Urinary bladder (tissue), 3 donors: ENCODE data around the genes YTHDF2 and PUM1.

GRCh38 chr1:28458822-28459472 is 46.9 kb upstream of the RCC1 start:
- PRO-cap, result bidirectional peak, plus-strand start at chr1:28459107, minus-strand start at chr1:28458955
- RAMPAGE, long total RNA, result no peak

- PRO-cap, result no peak
- RAMPAGE, long total RNA, result no peak
Observed at GRCh38 chr1:28592568-28592992, 515 bp downstream of the RAB42 start.

DNA sequence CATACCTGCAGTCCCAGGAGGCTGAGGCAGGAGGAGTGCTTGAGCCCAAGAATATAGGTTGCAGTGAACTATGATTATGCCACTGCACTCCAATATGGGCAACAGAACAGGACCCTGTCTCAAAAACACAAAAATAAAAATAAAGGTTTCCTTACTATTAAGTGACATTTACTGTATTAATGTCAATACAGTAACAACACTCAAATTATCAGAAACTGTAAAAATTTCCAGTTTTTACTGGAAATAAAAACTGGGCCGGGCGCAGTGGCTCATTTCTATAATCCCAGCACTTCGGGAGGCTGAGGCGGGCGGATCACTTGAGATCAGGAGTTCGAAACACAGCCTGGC is 1.9 kb downstream of the TAF12 start:
- PRO-cap, result no peak
- RAMPAGE, long total RNA, result no peak

DNA sequence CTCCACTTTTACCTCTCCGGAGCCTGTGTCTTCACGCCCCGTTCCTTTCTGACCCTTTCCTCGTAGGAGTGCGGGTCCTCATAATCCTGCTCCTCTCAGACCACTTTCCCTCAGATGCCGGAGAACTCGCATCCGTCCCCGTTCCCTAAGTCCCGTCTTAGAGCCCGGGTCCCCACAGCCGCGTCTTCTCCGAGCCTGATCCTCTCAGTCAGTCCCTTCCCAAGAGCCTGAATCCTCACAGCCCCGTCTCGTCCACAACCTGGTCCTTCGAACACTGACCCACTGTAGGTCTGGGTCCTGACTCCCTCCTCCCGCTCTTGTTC is 263 bp downstream of the TAF12 start:
- PRO-cap, result no peak
- RAMPAGE, long total RNA, result no peak

- PRO-cap, result unidirectional peak, plus-strand start at chr1:28736812; unidirectional peak, plus-strand start at chr1:28736940
- RAMPAGE, long total RNA, result no peak
Observed at GRCh38 chr1:28736014-28737250, at the start of gene YTHDF2. Gene YTHDF2 (plus strand): TSS chr1:28736940.

DNA sequence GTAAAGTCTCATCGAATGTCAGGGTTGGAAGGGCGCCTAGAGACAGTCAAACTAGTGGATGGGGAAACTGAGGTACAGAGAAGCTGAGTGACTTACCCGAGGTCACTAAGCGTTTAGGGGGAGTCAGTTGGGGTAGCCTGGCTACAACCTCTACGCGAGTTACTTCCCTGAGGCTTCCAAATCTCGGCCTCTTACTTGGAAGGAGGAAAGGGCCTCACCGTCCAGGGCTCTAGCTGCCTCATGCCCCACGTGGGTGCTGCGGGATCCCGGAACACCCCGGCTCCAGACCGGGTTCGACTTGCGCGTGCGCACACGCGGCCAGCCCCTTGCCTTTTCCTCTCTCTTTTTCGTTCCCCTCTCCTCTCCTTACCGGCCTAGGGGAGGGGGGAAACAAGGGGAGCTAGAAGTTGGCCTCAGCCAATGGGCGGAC is 345 bp upstream of the EPB41 start:
- PRO-cap, result bidirectional peak, plus-strand start outside the sequence, minus-strand start at position 368 of the sequence
- RAMPAGE, long total RNA, result no peak

DNA sequence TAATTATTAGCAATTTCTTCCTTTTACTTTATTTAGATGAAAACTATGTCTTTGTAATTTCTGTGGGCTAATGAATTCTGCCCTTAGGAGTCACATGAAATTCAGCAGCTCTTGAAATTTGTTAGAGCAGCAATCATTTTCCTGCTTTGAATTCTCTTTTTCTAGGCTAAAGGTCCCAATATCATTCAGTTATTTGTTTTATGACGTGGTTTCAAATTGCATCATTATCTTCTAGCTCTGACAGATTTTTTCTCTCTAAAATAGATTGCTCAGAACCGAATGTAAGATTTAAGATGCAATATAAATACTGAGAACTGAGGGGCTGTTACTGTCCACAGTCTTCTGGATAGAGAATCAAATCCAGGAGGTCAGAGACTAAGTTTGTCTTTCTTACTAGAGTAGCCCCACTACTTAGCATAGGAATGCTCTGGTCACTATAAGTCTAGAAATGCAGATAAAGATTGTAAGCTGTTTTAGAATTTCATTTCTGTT is 59.6 kb downstream of the EPB41 start:
- PRO-cap, result unidirectional peak, minus-strand start at position 153 of the sequence
- RAMPAGE, long total RNA, result no peak

- PRO-cap, result no peak
- RAMPAGE, long total RNA, result no peak
Observed at GRCh38 chr1:29158995-29159670, 22.6 kb downstream of the SRSF4 start.

DNA sequence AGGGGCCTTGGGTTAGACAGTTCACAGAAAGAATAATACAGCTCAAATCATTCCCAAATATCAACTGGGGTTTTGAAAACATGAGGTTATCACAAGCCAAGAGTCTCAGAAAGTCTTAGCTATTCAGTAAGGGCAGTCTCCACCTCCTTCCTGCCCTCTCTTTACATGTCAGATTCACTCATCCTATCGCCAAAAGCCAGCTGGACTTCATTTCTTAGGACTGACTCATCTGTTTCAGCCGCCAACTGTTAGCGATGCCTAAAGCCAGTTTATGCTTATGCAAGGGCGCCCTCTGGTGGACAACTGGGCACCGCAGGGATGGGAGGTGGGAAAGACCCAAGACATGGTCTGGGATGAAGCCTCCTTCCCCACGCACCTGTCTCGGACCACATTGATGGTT is 21.1 kb upstream of the SRSF4 start:
- PRO-cap, result no peak
- RAMPAGE, long total RNA, result no peak

DNA sequence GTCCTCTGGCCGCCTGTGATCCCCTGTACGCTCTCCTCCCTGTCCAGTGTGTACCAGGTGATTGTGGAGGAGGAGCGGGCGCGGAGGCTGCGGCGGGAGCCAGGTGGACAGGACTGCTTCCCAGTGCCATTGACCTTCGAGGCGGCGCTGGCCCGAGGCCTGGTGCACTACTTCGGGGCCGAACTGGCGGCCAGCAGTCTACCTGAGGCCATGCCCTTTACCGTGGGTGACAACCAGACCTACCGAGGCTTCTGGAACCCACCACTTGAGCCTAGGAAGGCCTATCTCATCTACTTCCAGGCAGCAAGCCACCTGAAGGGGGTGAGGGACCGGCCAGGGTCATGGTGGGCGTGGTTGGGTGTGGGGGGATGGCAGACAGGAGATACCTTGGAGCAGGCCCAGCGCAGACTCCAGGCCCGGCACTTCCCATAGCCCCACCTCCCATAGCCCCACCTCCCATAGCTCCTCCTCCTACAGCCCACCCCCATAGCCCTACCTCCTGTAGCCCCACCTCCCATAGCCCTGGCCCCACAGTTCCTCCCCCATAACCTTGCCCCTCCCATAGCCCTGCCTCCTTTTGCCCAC is 46.4 kb downstream of the PTPRU start:
- PRO-cap, result no peak
- RAMPAGE, long total RNA, result no peak

- PRO-cap, result no peak
- RAMPAGE, long total RNA, result no peak
Observed at GRCh38 chr1:29349845-29350450, 113.6 kb downstream of the PTPRU start.

DNA sequence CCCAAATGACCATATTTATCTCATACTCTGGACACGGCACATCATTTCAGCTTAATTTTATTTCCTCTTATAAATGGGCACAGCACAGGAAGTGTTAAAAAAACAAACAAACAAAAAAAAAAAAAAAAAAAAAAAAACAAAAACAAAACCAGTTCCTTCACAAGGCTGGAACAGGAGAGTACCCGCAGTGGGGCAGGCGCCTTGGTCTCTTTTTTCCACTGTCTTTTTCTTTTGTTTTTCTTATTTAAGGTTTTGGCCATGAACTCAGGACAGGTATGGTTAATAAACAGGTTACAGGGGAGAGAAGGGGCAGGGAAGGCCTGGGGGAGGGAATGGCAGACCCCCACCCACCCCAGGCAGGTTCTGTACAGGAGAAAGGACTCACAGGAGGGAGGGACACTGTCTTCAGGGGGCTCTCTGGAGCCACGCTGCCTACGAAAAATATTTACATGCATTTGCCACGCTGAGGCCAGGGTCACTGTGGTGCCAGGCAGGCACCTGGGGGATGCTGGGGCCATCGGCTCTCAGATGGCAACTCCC is 39.1 kb downstream of the SDC3 start:
- PRO-cap, result no peak
- RAMPAGE, long total RNA, result no peak

DNA sequence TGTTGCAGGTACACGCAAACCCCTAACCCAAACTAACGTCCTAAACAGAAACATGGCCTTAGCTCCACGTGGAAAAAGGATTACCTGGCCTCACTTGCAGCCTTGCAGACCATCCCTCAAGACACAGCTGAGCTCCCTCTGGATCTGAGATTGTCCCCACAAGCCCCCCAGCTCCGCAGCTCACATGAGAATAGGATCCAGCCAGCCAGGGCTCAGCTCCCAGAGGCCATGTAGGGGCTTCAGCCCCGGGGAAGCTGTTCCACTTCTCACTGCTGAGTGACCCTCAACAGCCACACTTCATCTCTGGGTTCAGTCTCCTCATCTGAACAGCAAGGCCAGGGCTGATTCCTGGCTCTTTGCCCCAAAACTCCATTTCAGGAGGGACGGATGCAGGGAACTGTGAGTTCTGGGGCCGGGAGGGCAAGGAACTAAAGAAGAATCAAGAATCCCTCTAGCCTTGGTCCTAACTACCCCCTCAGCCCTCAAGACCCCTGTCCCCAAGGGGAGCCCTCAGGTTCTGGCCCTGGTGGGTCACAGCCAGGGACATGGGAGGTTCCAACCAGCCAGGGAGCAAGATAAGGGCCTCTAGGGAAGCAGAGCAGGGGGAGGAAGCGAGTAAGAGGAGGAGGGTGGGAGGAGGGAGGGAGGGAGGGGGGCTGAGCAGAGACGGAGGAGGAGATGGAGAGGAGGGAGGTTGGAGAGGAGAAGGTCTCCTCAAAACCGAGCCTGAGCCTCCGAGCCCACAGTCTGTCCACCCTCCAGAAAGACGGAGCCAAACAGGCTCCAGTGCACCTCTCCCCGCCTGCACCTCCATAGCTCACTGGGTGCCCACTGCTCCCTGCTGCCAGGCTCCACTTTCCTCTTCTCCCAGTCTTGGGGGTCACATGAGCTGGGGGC is 13.1 kb downstream of the SDC3 start:
- PRO-cap, result no peak
- RAMPAGE, long total RNA, result no peak

DNA sequence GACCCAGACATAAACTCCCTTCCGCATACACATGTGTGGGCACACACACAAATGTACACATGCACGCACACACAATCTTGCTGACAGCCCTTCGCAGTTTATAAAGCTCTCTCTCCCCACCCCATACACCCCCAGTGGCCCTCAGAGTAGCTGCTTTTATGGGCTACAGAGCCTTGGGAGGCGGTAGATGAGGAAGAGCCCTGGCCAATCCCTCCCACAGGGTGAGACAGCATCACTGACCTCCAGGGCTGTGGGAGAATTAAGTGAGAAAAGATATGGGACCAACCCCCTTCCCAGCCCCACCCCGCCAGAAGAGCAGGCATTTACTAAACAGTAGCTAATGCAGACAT is 5.2 kb downstream of the SDC3 start:
- PRO-cap, result no peak
- RAMPAGE, long total RNA, result no peak

GRCh38 chr1:31064185-31064893 is 1.2 kb downstream of the PUM1 start:
- PRO-cap, result no peak
- RAMPAGE, long total RNA, result no peak

DNA sequence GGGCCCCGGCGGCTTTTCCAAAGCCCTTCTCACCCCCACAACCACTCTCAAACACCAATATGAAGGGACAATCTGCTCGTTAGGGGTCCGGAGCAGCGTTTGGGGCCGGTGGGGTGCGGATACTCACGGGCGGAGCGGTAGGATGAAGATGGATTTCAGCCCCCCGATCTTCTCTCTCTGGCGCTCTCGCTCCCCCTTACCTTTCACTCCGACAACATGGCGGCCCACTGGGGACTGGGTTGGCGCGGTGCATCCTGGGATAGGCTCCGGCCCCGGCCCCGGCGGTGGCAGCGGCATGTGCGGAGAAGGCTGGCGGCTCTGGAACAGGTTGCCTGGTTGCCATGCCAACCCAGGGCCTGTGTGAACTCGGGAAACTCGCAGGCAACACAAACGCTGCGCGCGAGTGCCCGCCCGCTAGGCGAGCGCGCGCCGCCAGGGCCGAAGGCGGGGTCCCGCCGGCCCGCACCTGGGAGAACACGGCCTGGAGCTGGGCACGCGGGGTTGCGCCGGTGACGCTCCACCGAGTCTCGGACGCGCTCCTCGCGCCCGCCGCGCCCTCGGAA is at the start of gene PUM1:
Gene PUM1, minus strand, starts transcription at position 229 of the 563 bp plus-strand sequence.
- PRO-cap, result bidirectional peak, plus-strand start at position 284 of the sequence, minus-strand start at position 198 of the sequence
- RAMPAGE, long total RNA, result start-site peak on the minus strand centred at position 197 of the sequence, 50 bp wide, 923 and 748 reads in 2 replicates

- PRO-cap, result bidirectional peak, plus-strand start at chr1:31171088, minus-strand start at chr1:31170978
- RAMPAGE, long total RNA, result no peak
Observed at GRCh38 chr1:31170558-31171403, 68.9 kb downstream of the NKAIN1 start.

DNA sequence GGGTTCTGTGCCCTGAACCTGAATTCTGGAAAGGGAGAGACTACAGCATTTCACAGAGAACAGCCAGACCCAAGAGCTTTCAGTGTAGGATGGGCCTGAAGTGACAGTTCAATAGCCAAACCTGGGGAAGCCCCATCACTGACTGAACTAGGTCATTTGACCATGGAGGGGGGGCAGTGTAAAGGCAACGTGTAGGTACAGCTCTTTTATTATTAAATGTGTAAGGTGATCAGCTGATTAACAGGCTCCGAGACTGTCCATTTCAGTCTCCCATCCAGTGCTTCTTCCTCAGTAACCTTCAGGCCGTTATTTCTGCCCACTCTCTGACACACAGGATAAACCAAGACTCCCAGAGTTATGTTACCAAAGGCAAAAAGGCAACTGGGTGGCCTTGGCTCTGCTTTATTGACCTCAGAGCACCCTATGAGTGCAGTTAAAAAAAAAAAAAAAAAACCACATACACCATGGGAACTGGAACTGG is 7.6 kb downstream of the FABP3 start:
- PRO-cap, result no peak
- RAMPAGE, long total RNA, result no peak

DNA sequence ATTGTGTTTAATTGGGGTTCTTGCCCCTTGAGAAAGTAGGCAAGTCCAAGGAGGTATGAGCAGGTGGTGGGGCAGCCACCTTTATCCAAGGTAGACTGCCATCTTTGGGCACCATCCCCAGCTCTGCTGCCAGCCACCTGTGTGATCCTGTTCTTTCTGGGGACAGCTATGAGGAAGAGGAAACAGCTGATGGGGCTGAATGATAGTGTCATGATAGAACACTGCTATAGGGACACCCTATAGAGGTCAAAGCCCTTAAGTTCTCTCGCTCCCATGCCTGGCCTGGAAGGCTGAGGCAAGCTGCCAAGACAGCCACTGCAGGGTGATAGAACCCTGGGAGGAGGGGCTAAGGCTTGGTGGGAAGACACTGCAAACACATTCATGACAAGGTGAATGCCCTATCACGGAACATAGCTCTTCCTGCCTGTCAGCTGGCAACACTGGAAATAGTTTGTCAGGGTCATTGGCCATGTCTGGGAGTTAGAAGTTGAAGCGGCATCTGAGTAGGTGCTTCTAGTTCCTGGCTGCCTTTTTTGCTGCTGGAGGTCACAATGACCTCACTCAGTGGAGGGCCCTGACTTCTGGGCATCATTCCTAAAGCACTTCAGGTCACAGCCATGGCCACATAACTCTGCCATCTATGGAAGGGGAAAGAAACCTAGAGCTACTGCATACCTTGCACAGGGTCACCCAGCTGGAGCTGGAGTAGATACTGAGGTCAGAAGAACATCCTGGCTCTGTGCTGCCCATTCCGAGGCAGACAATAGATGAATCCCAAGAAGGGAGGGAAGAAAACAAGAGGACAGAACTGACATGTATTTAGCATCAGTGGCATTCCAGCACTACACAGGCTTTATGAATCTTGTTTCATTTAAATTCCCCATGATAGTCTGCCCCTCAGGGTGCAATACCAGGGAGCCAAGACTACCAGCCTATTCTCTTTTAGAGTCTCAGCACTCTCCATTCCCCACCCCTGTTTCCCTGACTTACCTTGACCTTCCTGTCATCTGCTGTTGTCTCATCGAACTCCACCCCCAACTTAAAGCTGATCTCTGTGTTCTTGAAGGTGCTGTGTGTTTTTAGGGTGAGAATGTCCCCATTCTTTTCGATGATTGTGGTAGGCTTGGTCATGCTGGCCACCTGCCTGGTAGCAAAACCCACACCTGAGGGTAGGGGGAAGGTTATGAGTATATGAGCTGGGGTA is 4.1 kb downstream of the FABP3 start:
- PRO-cap, result no peak
- RAMPAGE, long total RNA, result no peak

DNA sequence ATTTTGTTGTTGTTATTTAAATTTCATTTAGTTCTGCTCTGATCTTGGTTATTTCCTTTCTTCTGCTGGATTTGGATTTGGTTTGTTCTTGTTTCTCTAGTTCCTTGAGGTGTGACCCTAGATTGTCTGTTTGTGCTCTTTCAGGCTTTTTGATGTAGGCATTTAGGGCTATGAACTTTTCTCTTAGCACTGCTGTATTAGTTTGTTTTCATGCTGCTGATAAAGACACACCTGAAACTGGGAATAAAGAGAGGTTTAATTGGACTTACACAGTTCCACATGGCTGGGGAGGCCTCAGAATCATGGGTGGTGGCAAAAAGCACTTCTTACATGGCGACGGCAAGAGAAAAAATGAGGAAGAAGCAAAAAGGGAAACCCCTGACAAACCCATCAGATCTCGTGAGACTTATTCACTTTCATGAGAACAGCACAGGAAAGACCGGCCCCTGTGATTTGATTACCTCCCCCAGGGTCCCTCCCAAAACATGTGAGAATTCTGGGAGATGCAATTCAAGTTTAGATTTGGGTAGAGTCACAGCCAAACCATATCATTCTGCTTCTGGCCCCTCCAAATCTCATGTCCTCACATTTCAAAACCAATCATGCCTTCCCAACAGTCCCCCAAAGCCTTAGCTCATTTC is 59.3 kb downstream of the SERINC2 start:
- PRO-cap, result no peak
- RAMPAGE, long total RNA, result no peak